Non-pigmented ciliary epithelial cell (primary cell): ENCODE measurements around a stretch of chr9.

DNA sequence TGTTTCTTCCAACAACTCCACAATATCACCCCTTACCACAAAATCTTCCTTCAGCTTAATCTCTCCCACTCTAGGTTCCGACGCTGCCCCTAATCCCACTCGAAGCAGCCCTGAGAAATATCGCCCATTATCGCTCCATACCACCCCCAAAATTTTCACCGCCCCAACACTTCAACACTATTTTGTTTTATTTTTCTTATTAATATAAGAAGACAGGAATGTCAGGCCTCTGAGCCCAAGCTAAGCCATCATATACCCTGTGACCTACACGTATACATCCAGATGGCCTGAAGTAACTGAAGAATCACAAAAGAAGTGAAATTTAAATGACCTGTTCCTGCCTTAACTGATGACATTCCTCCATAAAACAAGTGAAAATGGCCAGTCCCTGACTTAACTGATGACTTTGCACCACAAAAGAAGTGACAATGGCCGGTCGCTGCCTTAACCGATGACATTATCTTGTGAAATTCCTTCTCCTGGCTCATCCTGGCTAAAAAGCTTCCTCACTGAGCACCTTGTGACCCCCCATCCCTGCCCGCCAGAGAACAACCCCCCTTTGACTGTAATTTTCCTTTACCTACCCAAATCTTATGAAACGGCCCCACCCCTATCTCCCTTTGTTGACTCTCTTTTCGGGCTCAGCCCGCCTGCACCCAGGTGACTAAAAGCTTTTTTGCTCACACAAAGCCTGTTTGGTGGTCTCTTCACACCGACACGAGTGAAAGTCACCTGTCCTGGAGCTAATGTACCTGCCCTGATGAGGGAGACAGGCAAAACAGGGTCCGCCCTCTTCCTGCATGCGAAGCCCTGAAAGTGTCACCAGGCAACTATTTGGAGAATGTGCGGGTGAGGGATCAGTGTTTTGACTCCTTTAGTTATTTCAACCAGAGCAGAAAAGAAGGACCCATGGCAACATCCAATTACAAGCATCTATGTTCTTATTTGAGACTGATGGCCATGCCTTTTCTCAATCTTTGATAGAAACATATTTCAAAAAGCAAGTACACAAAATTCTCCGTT, 266.0 kb downstream of the SMARCA2 start:
- RRBS = no CpG with 5 or more reads among the region's 20 CpGs

DNA sequence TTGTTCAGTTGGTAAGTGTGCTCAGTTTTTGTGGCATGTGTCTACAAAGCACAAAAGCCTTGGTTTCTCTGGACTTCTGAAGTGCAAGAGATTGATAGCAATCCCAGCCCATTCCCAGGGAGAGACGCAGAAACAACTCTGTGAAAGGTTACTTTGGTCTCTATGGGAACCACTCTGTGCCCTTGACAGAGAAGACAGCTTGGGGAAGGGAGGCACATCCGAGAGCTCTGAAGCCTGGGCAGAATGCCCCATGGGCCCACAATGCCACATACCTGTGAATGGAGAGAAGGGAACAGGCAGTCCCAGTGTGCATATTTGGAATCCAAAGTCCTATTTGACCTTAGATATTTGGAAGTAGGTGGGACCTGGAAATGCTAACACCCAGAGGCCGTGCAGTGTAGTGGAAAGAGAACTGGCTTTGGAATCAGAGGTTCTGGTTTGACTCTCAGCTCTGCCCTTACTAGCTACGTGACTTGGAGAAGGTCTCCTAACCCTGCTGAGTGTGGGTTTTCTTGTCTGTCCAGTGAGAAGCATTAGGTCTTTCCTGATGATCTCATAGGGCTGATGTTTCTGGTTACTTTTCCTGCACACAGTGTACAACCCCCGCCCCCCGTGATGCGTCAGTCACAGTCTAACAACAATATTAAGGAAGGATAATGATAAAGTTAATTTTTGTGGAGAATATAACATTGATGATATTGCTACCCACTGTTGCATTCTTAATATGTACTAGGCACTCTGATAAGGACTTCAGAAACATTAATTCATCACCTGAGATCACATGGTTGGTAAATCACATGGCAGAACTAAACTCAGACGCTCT, 194.1 kb upstream of the VLDLR start:
- RRBS = no CpG with 5 or more reads among the region's 8 CpGs

GRCh38 chr9:2469656-2470460, 151.7 kb upstream of the VLDLR start:
- RRBS = no CpG with 5 or more reads among the region's 7 CpGs

DNA sequence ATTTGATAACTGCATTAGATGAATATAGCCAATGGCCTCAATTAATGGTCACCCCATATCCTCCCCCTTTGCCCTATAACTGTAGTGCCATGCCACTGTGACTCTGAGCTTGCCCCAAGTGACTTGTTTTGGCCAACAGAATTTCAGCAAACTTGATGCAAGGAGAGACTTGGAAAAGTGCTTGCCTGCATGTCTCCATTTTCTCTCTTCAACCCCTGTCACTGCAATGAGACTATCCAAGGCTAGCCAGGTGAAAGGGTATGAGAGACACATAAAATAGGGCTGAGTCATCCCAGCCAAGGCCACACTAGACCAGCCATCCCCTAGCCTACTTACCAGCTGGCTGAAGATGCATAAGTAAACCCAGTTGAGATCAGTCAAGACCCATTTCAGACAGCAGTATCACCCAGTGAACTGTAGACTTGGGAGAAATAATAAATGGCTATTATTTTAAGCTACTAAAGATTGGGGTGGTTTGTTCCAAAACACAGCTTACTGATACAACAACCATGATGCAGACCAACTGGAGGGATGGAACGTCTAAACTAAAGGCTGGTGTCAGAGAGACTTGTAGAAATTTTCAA, 52.9 kb upstream of the VLDLR start:
- RRBS = no CpG with 5 or more reads among the region's 1 CpG

GRCh38 chr9:2761071-2761736, 43.9 kb downstream of the KCNV2 start:
- RRBS = no CpG with 5 or more reads among the region's 4 CpGs

DNA sequence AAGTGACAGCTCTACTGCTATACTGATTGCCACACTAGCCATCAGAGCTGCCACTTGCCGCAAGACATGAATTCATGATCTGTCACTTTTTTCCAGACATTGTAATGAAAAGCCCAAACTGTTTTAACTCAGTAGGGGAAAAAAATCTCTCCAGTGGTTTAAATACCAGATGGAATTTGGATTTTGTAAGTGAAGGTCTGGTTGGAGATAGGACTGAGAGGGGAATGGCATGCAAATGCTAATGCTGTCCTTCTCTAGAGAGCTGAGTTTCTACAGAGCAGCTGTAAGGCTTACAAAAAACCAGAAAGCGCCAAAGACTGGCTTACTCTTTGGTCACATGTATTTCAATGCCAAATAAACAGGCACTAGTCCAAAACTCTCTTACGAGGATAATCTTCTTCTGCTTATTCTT, 34.4 kb downstream of the PUM3 start:
- RRBS = no CpG with 5 or more reads among the region's 3 CpGs

DNA sequence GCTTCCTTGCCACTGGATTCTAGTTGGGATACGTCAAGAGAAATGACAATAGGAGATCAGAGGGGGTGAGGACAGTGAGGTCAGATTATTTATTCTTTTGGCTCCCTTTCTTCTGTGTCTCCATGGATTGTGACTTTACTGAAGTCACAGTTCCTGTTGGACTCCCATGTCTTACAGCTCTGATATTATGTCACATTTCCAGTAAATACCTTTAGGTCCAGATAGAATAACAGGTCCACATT, 153.0 kb upstream of the PUM3 start:
- RRBS = no CpG with 5 or more reads among the region's 1 CpG

GRCh38 chr9:3337487-3337973, 188.3 kb downstream of the RFX3 start:
- RRBS = no CpG with 5 or more reads among the region's 2 CpGs

DNA sequence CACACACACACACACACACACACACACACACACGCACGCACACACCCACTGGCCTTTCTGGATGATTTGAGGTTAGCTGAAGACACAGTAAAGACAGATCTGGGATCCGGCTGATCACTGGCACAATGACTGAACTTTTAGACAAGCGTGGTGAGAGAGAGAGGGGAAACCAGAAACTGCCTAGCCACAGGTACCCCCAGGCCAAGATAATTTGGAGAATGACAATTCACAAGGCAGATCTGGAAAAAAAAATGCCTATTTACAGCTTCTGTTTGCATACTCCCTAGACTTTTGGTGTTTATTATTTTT, 348.1 kb downstream of the GLIS3 start:
- RRBS = no CpG with 5 or more reads among the region's 4 CpGs

DNA sequence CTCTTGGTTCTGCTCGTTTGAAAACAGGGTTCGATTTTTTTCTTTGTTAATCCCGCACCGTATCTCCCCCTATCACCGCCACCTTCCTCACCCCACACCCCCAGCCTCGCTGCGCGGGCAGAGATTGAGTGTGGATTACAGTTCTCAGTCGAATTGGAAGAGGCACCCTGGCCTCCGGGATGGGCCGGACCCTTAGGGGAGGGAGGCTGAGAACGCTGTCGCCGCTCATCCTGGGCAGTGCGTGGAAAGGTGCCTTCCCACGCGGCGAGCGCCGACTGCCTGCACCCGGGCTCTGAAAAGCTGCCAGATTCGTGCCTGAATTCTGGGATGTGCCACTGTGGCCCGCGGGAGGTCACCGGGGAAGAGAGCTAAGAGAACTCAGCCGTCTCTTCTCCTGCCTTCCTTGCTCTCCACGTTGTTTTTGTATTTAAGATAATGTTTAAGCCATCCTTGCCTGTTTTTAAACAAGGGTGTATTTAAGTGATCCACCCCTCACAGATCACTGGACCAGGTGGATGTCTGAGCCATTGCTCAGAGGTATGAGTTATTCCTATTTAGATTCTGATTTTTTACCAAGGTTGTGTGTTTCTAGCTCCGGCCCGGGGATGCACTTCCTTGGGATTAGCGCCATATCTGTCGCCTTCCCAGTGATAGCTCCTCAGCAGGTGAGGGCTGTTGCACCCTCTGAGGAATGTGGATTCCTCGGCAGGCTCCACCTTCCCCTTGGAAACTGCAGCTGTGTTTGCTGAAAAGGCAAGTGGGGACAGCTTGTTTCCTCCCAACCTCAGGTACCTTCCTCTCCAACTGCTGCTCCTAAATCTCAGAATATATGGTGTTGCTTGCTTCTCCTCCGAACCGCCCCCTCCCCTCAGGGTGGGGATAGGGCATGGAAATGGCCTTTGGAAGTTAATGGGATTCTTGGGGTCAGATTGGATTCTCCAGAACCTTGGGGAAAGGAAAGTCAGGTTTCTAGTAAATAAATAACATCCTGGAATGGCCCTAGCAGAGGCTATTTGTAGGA, 1.1 kb downstream of the SLC1A1 start:
- RRBS = 2% methylated on average over 13 of the region's 34 CpGs

DNA sequence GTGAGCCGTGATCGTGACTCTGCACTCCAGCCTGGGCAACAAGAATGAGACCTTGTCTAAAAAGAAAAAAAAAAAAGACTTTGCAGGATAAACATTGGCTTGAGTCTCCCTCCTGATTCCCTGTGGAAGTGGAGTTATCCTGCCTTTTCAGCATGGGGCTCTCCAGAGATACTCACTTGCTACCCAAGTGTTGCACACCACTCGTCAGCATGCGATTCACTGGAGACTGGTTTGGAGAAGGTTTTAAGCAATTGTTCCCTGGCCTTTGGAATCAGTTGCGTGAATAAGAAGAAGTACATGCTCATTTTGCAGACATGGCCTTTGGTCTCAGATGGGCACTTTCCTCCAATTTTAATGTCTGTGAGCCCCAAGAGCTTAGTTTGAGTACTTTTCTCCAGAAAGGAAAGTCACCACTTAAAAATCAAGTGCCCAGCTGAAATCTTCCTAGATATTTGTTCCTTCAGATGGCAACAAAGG, 2.5 kb downstream of the SLC1A1 start:
- RRBS = no CpG with 5 or more reads among the region's 5 CpGs

DNA sequence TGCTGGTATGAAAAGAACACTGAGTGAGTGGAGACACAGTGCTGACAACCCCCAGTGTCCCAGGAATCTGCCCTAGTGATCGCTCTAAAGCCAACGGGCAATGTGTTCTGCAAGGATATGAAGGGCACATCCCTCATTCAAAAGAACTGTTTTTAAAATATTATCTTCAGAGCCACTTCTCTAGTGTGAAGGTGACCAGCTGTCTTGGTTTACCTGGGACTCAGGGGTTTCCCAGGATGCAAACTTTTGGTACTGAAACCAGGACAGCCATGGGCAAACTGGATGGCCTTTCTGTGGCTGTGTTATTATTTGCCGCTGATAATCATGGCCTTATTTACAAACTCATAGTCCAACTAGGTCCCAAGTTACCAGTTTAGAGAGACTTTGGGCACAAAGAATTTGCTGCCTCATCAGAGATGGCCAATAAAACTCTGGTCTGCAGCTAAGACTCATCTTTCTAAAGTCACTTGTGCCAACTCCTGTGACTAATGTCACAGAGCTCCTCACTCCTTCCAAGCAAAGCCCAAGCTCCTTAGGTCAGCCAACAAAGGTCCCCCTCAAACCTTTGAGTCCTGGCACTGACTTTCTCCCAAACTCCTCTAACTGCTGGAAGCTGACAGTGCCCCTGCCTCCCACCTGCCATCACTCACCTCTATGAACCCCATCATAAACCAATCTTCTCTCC, 47.5 kb upstream of the PLPP6 start:
- RRBS = no CpG with 5 or more reads among the region's 3 CpGs

DNA sequence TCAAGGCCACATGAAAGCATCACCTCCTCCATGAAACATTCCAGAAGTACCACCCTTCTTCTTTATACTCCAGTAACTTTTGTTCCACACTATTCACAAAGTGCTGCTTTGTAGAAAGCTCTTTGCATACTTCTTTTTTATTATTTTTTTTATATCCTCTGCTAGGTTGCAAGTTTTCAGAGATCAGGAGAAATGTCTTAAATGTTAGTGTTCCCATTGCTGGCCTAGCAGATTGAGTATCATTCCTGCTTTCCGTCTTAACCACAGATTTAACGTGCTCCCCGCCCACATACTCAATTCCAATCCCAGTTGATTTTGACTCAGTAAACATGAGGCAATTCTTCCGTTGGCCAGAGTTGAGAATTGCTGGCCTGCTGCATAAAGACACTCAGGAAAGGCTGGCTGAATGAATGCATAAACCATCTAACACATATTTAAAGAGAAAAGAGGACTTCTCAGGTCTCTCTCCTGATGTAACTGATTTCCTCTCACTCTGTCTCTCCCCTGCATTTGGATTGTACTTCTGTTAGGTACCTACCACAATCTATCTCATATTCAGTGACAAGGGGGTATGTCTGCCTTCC, 46.9 kb upstream of the PLPP6 start:
- RRBS = no CpG with 5 or more reads among the region's 4 CpGs

DNA sequence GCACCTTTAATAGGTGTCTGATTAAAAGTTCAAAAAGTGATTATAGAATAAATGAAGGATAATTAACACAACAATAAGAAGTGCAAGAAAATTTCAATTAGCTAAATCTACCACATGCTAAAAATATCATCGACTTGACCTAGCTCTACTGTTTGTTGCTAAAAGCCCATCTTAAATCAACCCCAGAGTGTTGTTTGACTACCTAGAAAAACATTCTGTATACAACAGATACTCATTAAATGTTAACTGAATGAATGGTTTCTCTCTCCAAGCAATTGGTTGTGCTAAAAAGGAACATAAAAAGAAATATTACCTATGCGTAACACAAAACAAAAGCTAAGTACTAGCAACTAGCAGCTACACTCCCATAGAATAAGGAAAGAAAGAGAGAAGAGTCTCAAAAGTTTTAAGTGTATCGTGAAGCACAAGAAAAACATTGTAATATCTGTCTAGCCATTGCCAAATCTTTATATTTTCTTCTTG, 5.5 kb upstream of the PLPP6 start:
- RRBS = no CpG with 5 or more reads among the region's 3 CpGs

GRCh38 chr9:4794233-4794656, 1.5 kb downstream of the RCL1 start:
- RRBS = no CpG with 5 or more reads among the region's 3 CpGs

DNA sequence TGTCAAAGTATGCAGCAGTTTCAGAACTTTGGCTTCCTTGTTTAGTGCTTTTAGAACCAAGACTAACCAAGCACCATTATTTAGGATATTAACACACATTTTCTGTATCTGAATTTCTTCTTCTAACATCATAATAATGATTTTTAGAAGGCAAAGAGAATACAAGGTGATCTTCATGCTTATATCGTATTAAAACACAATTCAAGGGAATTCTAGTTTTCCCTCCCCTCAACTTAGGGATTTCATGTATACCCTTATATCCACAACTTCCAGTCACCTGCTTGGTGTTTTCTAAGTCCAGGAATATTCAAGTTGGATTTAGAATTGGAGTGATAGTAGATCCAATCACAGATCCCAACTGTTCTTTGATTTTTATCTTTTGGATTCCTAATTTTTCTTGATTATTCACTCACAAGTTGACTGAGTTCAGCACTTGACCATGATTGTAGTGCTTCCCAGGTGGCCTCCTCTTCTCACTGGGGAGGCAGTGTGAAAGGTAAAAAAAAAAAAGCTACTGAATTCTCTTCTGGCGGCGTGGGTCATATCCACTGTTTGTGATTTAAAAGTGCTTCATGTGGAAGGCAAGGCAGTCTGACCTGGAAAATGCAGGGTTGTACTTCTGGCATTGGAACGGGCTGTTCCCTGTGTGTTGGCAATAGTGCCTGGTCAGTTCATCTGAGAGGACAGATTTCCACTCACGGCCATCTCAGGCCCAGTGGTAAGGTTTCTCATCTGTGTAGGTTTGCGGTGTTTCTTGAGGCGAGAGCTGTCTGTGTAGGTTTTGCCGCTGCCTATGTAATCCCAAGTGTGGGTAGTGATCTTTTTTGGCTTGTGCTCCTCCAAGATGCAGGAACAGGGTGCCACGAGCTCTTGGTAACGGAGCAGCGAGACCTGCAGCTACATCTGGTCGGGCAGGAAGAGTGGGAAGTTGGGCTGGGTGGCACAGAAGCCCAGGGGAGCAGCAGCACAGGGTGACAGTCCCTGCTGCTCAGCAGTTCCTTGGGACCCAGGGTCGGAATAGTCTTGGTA, 10.8 kb downstream of the RCL1 start:
- RRBS = no CpG with 5 or more reads among the region's 13 CpGs

- RRBS = no CpG with 5 or more reads among the region's 3 CpGs
Measured at GRCh38 chr9:4827032-4827639, 34.4 kb downstream of the RCL1 start.

GRCh38 chr9:5111907-5112561, 73.4 kb downstream of the INSL6 start:
- RRBS = no CpG with 5 or more reads among the region's 37 CpGs

DNA sequence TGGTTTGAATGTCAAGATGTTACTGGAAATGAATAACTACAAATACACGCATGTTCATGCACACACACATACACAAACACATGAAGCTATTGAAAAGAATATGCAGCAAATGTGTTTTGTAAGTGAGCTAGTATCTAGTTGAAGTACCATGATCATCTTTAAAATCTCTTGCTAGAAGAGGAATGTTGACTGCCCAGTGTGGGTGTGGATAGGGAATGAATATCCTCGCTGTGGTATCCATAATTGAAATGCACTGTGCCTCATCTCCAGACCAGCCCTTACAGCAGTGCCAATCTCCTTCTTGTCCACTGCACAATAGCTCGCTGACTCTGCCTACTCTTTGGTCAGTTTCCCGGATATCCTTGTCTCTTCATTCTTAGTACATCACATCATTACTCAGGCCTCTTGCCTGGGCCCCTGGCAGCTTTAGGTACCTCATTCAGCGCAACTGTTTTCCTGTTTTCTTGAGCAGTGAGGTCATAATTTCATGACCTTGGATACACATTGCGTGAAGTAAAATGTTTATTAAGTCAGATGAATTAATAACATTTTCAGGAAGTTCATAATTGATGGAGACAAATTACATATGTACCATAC, 21.8 kb upstream of the PDCD1LG2 start:
- RRBS = no CpG with 5 or more reads among the region's 6 CpGs